Temporal lobe (tissue), 2 donors: Measurements from ENCODE around the gene ZNF770.

DNA sequence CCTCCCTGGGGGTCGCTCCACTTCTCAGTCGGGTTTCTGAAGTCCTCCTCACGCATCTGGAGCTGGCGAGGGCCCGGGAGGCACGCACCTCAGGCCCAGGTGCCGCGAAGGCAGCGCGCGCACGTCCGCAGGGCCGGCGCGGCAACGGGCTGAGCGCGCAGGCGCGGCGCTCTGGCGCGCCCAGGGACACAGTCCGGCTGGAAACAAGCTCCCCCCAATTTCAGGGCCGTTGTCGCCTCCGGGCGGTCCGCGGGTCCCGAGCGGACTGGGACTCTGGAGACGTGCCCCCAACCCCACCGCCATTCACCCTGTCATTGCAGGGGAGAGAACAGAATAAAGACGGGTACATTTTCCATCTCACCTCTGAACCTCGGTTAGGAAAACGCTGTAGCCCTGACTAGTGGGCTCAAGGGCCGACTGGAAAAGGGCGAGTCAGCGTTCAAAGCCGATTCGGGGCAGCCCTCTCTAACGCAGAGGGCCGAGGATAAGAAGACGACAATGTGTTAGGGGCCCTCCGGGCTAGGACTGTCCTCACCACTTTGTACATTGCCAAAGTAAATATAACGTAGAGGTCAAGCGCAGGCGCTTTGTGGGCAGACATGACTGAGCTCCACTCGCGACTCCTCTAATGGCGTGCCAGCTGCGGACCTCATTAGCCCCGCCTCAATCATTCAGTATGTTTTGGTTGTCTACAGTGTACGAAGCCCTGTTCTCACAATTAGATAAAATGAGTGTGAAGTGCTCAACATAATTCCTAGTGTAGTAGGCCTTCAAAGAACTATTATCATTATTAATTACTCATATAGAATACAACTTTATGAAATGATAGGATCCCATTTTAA is at the start of gene ZNF770:
ZNF770 (minus strand) TSS at position 146 of the 842 bp plus-strand sequence.
- RAMPAGE, long total RNA: start-site peak on the minus strand centred at position 124 of the sequence, 40 bp wide, 658 and 175 reads in 2 replicates

- RAMPAGE, long total RNA: no peak
These were observed 106.8 kb upstream of the NANOGP8 start for GRCh38 chr15:35191858-35192431.

GRCh38 chr15:35209949-35210284 is 124.8 kb upstream of the NANOGP8 start:
- RAMPAGE, long total RNA: no peak

- RAMPAGE, long total RNA: no peak
These were observed 190.0 kb downstream of the DPH6 start for GRCh38 chr15:35355796-35356488.

DNA sequence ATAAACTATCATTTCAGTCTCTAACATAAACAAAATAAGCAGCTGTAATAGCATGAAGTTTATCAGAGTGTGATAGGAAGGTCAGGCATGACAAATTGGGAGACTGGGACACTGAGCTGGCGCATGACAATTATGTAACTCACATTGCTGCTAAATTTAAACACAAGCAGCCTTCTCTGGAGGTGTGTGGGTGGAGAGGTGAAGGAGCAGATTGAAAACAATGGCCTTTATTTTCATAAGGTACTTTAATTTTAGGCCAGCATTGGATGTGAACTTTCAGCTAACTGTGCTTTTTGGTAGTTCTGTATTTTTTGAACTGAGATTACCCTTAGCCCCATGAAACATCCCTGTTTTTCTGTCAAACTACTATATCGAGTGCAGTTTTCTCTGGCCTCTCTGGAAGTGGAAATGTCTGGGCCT is 159.9 kb upstream of the DPH6 start:
- RAMPAGE, long total RNA: no peak

DNA sequence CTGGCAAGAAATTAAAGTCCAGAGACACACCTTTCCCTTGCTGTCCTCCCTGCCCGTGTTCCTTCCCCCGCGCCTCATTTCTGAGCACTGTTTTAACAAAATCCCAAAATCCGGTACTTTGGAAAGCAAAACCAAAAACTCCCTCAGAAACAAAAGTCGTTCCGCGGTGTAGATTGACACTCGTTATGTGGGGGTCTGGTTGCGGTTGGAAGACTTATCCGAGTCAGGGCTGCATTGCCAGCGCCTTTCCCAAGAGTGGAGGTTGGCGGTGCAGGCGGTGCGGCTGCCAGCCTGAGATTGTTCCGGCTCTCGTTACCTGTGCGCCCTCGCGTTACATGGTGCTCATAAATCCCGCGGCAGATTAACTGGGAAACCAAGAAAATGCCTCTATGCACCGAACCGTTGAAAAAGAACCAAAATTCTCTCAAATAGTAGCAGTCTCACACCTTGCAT is 217.7 kb downstream of the MEIS2 start:
- RAMPAGE, long total RNA: no peak

DNA sequence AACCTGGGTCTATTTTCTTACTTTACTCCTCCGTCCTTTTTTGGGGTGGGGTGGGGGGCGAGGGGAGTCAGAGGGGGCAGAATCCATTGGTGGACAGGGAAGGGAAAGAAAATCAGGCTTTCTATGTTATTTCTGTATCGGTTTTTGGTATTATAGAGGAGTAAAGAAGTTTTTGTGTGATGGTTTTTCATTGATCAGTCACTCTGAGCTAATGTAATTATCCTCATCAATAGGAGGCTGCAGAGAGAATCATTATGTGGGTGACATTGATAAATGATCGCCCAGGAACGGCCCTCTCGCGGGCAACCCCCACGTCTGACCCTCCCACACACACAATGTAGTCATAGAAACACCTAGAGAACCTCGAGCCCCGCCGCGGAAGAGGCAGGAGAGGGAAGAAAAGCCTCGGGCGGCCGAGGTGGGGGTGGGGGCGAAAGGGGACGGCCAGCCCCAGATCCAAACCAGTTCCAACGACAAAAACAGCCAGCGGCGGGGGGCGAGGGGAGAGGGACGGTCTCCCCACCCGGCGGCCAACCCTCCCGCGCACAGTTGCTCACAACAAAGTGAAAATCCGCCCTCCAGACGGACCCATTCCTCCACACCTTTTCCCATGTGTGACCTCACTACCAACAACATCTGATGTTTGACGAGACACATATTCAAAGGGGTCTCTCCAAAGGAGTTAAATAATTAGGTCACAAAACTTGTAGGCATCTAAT is 213.2 kb downstream of the MEIS2 start:
- RAMPAGE, long total RNA: no peak

- RAMPAGE, long total RNA: no peak
These were observed 212.0 kb downstream of the MEIS2 start for GRCh38 chr15:36887993-36889118.

- RAMPAGE, long total RNA: no peak
These were observed 185.5 kb downstream of the MEIS2 start for GRCh38 chr15:36914943-36915241.

DNA sequence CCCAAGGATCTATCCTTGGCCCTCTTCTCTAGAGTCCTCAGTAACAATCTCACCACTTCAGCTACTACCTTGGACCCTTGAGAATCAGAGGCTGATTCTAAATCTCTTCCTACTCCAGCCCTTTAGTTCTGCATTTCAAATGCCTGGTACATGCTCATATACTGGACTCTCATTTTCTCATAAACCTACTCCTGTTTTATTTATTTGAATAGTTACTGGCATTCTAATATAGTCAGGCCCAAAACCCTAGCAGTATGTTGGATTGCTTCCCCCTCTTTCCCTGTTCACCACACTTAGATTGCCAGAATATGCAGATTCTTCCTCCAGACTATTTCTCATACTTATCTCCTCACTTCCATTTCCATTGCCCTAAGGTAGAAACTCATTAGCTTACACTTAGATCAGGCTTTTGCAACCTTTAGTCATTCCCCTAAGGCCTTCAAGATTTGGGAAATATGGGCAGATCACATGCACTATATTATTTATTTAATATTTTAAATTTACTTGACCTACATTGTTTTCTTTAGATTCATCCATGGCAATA is 99.0 kb downstream of the MEIS2 start:
- RAMPAGE, long total RNA: no peak

DNA sequence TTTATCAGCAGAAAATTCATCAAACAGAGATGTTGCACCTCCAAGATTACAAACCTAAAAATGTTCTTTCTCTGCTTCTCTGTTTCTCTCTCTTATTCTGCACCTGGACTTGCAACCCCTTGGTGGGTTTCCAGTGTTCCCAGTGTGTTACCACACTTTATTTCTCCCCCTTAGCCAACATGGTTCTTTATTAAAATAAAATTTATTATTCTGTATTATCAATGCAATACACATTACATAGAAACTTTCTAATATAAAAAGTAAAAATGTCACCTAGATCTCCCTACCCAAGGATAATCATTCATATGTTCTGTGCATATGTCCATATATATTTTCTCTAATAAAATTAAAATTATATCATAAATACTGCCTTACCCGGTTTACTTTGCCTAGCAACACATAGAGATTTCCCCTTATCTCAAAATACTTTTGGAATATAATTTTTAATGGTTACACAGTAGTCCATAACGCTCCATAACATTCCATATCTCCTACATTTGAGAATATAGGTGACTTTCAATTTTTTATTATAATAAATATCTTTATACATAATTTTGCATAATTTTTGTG is 78.7 kb downstream of the MEIS2 start:
- RAMPAGE, long total RNA: no peak

GRCh38 chr15:37024221-37024991 is 75.9 kb downstream of the MEIS2 start:
- RAMPAGE, long total RNA: no peak

DNA sequence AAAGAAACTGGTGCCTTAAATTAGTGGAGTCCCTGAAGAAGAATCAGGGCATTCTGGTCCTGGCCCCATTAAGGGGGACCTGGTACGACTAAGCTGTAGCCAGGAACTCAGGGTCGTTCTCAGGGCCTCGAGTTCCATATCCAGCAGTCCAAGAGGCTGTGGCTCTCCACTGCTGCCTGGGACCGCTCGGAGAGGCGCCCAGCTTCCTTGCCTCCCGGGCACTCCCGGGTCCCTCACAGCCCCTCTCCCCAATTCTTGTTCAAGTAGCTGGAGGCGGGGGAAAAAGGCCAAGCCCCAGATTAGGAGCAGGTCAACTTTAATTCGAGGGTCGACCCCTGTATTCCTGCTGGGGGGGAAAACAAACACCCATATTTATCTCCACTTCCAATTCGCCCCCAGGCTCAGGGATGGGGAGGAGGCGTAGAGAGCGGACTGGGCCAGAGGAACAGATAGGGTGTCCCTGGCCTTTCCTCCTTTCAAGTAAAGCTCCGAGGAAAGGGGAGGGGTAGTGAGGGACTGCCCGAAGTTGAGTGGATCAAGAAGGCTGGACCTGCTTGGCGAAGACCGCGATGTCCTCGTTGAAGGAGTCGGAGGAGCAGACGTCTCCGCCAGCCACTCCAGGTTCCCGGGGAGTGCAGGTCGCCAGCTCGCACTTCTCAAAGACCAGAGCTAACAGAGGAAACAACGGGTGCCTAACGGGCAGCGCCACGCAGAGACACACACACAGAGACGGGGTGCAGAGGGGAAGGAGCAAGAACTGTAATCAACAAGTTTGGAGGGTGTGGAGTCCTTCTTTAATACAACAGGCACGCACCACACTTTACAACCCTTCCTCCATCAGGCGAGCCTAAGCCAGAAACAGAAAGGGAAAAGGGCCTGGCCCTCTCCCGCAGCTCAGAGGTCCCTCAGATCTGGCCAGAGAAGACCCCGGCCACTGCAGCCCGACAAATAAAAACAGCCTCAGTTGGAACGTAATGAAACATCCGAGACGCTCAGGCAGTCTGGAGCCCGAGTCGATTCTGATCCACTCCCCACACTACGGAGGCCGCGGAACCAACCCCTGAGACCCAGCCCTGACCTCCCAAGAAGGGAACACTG is 4.3 kb downstream of the MEIS2 start:
- RAMPAGE, long total RNA: no peak

DNA sequence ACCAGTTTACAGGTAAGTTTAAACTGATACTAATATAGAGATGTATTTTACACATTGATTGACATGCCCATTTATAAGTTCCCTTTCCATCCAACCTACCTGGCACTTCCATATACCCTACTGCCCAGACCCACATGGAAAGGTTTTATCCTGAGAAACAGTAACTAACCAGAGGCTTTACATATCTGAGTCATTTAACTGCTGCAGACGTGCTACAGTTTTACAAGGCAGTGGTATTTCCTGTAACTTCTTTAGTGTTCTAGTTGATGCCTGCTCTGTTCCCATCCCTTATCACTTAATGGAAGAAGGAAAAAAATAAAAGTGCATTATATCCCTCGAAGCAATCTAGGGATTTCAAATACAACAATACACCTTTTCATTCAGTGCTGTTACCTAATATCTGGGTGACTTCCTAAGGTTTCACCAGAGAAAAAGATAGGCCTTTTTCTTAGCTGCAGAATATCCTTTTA is 107.1 kb downstream of the TMCO5A start:
- RAMPAGE, long total RNA: no peak

DNA sequence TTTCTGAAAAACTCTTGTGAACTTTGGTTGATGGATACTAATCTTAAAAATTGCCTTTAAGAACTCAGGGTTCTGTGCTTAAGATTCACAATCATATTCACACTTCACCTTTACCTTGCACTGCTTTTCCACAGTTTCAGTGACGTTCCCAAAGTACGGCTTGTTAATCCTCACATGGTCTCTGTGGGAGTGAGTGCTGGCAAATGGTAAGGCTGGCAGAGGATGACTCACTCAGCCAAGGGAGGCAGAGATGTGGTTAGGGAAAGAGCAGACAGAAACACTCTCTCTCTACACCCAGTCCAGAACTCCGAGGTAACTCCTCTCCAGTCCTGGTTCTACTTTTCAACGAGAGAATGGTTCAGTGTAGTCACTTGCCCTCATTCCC is 33.2 kb downstream of the RASGRP1 start:
- RAMPAGE, long total RNA: no peak

GRCh38 chr15:38652925-38653541 is 88.4 kb upstream of the RASGRP1 start:
- RAMPAGE, long total RNA: no peak

DNA sequence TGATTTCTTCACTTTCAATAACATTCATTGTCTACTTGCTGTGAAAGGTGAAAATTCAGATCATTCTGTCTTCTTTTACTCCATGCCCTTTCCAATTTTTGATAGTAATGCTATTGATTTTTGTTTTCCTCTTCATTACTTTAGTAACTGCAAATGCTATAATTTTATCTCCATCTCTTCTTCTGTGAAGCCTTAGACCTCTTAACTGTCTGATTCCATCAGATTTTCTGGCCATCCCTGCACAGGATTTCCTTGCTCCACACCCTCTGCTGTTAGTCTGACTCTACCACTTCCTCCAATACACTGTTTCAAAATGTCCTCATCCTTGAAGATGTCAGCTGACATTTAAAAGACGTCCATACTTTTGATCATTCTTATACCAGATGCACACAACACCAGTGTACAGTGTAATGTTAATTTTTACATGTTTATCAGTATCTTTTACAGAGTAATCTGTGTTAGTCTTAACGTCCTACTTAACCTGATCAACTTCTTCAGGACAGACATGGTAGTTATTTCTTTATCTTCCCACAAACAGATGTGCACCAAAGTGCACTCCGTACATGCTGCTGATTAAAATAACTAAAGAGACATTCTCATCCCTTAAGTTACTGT is 102.3 kb upstream of the RASGRP1 start:
- RAMPAGE, long total RNA: no peak

DNA sequence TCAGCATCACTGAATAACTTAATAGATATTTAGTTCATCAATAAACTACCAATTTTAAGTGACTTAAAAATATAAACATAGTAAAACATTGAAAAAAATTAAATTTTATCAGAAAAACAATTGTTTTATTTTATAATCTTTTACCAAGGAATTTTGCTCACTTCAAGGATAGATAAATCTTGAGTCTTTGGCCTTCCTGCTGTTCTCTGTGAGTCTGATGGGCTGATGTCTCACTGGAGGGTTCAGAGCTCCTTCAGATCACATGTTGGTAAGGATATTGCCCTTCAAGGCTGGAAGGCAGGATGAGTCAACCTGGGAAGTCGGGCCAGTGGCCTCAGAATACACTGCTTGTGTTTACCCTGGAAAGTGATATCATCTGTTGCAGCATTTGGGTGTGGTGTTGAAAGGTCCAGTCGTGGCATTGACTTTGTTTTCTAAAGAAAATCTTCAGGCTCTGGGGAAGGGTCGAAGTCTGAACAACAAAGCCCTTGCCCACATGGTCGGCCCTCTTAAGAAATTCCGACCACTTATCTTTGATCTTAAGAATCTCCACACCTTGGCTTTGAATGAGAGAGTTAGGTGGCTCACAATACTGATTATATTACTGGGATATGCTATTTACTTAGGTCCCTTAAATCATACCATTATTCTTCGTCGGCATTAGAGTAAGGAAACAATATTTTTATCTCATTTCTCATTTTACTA is 303.7 kb upstream of the RASGRP1 start:
- RAMPAGE, long total RNA: no peak

DNA sequence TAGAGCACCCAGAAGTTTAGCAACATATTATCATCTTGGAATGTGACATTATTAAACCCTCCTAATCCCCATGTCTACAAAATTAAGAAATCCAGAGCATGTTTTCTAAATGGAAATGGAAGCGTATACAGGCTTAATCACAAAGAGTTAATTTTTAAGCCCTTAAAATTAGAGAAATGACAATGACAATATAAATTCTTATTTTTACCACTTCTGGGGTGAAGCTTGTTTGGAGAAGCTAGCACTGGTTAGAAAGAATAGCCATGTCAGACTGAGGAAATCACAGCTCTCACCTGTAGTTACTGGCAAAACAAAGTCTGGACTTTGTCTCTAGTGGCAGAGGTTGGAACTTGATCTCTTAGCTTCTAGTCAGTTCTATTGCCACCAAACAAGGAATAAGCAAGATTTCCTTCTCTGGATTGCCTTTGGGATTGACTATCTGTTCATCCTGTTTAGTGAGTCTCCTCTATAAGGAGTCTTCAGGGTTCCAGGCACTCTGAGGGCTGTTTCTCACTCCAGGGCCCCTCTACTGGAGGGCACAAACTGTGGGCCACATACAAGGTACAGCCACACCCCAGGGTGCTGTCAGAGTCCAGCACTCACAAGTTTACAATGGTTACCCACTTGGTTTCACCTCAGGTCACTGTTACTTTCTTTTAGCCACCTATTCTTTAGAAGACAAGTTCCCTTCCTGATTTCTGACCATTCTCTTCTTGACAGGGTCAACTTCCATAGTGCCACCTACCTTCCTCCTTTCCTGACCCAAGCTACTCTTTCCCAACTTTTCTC is 426.7 kb upstream of the THBS1 start:
- RAMPAGE, long total RNA: no peak

- RAMPAGE, long total RNA: no peak
These were observed 408.8 kb upstream of the THBS1 start for GRCh38 chr15:39171920-39172633.